HepG2 (cell line): ENCODE results near the gene TLR5.

- RRBS, 2 experiments: no CpG with 5 or more reads among the region's 4 CpGs
CAGE:
- cytosol, long polyA minus RNA: no peak
- cytosol, long polyA plus RNA: no peak
- long polyA plus RNA: no peak
- nucleus, long polyA minus RNA: no peak
- nucleus, long polyA plus RNA: no peak
Observed at GRCh38 chr1:221543495-221543890, 198.4 kb downstream of the DUSP10 start.

- RRBS, 2 experiments: no CpG with 5 or more reads among the region's 4 CpGs
CAGE:
- cytosol, long polyA minus RNA: no peak
- cytosol, long polyA plus RNA: no peak
- long polyA plus RNA: no peak
- nucleus, long polyA minus RNA: no peak
- nucleus, long polyA plus RNA: no peak
Observed at GRCh38 chr1:221621146-221621650, 120.7 kb downstream of the DUSP10 start.

GRCh38 chr1:221793272-221794081, 51.6 kb upstream of the DUSP10 start:
- RRBS, 2 experiments: no CpG with 5 or more reads among the region's 4 CpGs
CAGE:
- cytosol, long polyA minus RNA: no peak
- cytosol, long polyA plus RNA: no peak
- long polyA plus RNA: no peak
- nucleus, long polyA minus RNA: no peak
- nucleus, long polyA plus RNA: no peak

DNA sequence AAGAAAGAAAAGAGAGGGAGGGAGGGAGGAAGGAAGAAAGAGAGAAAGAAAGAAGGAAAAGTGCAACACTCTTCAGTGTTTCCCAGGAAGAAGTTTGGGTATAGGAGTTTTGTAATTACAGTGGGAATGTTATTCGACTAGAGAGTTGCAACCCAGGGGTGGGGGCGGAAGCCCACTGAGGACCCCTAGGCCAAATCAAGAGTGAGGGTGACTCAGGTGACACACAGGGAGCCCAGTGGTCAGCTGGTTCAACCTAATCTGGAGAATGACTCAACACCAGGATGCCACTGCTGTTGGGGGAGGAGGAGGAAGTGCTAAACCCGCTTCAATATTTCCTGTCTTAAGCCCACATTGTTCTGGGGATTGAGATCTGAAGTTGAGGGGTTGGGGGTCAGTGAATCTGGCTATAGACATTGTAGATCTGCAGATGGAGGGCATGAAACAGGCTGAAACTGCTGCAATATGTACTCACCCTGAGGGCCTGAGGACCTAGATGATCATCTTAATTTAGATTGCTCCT, 84.9 kb upstream of the DUSP10 start:
- RRBS, 2 experiments: no CpG with 5 or more reads among the region's 3 CpGs
CAGE:
- cytosol, long polyA minus RNA: no peak
- cytosol, long polyA plus RNA: no peak
- long polyA plus RNA: no peak
- nucleus, long polyA minus RNA: no peak
- nucleus, long polyA plus RNA: no peak

- RRBS, 2 experiments: no CpG with 5 or more reads among the region's 5 CpGs
CAGE:
- cytosol, long polyA minus RNA: no peak
- cytosol, long polyA plus RNA: no peak
- long polyA plus RNA: no peak
- nucleus, long polyA minus RNA: no peak
- nucleus, long polyA plus RNA: no peak
Observed at GRCh38 chr1:222071137-222071649, 329.3 kb upstream of the DUSP10 start.

DNA sequence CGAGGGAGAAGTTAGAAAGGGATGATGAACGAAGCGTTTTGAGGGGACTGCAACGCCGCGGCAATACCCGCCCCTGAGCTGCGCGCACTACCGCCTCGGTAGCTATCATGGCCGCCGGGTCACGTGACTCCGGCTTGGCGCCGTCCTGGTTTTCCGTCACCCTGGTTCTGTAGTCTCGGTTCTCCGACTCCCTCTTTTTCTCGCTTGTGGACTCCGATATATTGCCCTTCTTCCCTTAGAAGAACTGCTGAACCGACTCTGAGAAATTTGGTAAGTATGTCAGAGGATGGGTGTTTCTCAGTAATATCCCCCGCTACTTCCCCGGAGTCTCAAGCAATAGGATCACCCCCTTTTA, 286 bp downstream of the BROX start:
- RRBS, 2 experiments: no CpG with 5 or more reads among the region's 25 CpGs
CAGE:
- cytosol, long polyA minus RNA: start-site peak on the plus strand centred at position 148 of the sequence, 23 bp wide, 30 reads
- cytosol, long polyA plus RNA: start-site peak on the plus strand centred at position 157 of the sequence, 44 bp wide, 130 and 223 reads in 2 replicates
- long polyA plus RNA: start-site peak on the plus strand centred at position 165 of the sequence, 34 bp wide, 189 and 62 reads in 2 replicates
- nucleus, long polyA minus RNA: no peak
- nucleus, long polyA plus RNA: start-site peak on the plus strand centred at position 164 of the sequence, 58 bp wide, 112 and 261 reads in 2 replicates

GRCh38 chr1:222843936-222844498, 29.2 kb downstream of the DISP1 start:
- RRBS, 2 experiments: no CpG with 5 or more reads among the region's 4 CpGs
CAGE:
- cytosol, long polyA minus RNA: no peak
- cytosol, long polyA plus RNA: no peak
- long polyA plus RNA: no peak
- nucleus, long polyA minus RNA: no peak
- nucleus, long polyA plus RNA: no peak

GRCh38 chr1:223031404-223032134, 111.5 kb downstream of the TLR5 start:
- RRBS, 2 experiments: no CpG with 5 or more reads among the region's 12 CpGs
CAGE:
- cytosol, long polyA minus RNA: no peak
- cytosol, long polyA plus RNA: no peak
- long polyA plus RNA: no peak
- nucleus, long polyA minus RNA: no peak
- nucleus, long polyA plus RNA: no peak

DNA sequence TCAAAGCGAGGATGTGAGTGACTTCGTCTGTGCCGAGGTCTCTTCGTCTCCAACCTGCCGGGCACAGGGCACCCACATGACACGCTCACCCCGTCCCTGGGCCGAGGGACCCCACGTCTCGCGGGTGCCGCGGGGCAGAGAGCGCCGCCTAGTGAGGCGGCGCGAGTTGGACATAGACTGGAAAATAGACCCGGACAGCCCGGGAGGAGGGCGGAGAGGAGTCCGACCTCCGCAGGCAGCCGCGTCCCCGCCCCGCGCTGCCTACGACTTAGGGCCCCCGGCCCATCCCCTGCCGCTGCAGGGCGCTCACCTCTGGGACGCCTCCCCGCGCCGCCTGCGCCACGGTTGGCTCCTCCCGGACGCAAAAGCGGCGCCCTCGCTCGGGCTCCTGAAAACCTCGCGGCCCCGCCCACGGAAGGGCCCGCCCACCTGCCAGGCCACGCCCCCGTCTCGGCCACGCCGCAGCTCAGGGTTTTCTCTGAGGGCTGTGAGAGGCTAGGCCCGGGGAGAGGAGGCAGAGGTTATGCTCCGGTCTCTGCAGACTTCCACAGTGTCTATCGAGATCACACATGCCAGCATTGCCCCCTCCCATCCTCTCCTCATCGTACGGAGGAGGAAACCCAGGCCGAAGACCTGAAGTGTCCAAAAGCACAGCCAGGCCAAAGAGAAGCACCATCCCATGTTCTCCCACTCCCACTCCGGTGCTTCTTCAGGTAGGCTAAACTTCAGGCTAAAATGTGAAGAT, at the start of gene TLR5:
TLR5 (minus strand) TSS at position 363 of the 745 bp plus-strand sequence.
- RRBS, 2 experiments: 37 to 45% methylated on average over 17 of the region's 61 CpGs
CAGE:
- cytosol, long polyA minus RNA: no peak
- cytosol, long polyA plus RNA: no peak
- long polyA plus RNA: no peak
- nucleus, long polyA minus RNA: no peak
- nucleus, long polyA plus RNA: no peak

DNA sequence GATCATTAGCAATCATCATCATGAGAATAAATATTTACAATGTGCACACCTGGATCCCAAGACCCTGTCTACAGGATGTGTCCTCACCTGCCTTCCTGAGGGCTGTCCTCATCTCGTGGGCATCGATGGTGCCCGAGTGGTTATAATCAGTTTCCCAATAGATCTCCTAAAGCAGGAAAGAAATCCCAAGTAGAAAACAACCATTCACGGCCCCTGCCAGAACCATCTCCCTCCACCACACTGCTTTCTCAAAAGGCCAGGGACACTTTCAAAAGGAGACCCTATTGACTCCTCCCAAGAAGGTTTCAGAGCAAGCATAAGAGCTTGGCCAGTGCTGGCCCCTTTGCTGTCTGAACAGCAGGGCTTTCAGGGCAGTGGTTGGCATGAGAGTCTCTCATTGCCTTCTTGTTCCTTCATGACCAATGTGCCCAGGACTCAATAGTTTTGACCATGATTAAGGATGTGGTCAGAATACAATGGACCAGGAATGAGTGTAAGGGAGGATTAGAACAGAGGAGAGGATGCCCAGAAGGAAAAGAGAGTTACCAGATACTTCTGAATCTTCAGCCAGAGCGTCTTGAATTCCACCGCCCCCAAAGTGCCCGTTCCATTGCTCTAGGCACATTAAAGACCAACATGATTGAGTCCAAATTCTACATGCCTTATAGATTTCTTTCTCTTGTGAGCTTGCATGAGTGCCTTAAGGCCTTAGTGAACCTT, 120.7 kb downstream of the CAPN8 start:
- RRBS, 2 experiments: no CpG with 5 or more reads among the region's 7 CpGs
CAGE:
- cytosol, long polyA minus RNA: no peak
- cytosol, long polyA plus RNA: no peak
- long polyA plus RNA: no peak
- nucleus, long polyA minus RNA: no peak
- nucleus, long polyA plus RNA: no peak

DNA sequence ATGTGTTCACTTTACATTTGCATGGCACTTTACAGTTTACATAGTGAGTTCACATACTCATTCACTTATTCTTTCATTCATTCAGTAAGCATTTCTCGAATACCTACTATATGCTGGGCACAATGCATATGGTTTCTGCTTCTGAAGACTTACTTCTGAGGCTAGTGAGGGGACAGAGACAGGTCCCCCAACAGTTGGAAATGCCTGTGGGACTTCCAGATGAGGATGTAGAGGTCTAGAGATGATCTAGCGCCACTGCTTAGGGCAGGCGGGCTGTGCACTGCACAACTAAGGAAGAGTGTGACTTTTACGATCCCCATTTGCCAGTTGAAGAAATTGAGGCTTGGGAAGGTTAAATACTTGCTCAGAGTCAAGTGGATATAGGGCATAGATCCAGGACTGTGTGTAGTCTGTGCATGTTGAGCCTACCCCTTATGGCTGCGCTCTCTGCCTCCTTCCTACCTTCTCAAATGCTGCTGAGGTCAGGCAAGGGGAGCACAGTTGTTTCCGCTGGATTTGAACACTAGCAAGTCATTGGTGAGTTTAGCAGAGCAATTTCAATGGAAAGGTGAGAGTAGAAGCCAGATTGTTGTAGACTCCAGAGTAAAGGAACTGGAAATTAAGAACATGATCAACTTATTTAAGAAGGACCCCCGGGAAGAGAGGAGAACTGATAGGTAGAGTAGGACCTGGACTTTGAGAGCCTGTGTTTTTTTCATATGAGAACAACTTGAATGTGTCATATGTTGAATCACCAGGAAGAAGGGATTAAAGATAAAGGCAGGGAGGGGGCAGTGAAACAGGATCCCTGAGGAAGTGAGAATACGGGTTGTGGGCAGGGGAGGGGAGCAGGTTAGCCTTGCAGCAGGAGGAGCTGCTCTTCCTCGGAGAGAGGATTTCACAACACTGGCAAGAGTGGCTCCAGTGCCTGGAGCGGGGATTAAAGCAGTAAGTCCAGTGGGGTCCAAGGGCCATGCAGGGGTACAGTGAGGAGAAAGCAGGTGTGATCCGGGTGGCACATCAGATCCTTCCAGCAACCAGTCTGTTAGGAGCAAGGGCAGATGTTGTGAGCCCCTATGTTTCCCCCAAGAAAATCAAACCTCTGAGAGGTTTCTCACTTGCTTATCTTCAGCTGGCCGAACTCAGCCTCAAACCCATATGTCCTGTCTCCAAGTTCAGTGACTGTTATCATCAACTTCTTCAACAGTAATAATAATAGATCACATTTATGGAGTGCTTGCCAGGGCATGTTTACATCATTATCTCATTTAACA, 2.8 kb downstream of the CAPN2 start:
- RRBS, 2 experiments: no CpG with 5 or more reads among the region's 12 CpGs
CAGE:
- cytosol, long polyA minus RNA: no peak
- cytosol, long polyA plus RNA: no peak
- long polyA plus RNA: no peak
- nucleus, long polyA minus RNA: no peak
- nucleus, long polyA plus RNA: no peak

- RRBS, 2 experiments: no CpG with 5 or more reads among the region's 15 CpGs
CAGE:
- cytosol, long polyA minus RNA: start-site peak on the minus strand at chr1:223798487-223798504, 6 reads
- cytosol, long polyA plus RNA: no peak
- long polyA plus RNA: no peak
- nucleus, long polyA minus RNA: no peak
- nucleus, long polyA plus RNA: no peak
Observed at GRCh38 chr1:223798110-223798812, 47.5 kb downstream of the TP53BP2 start.

- RRBS, 2 experiments: no CpG with 5 or more reads among the region's 13 CpGs
CAGE:
- cytosol, long polyA minus RNA: no peak
- cytosol, long polyA plus RNA: no peak
- long polyA plus RNA: no peak
- nucleus, long polyA minus RNA: no peak
- nucleus, long polyA plus RNA: no peak
Observed at GRCh38 chr1:223887777-223888684, 42.3 kb upstream of the TP53BP2 start.

- RRBS, 2 experiments: no CpG with 5 or more reads among the region's 23 CpGs
CAGE:
- cytosol, long polyA minus RNA: no peak
- cytosol, long polyA plus RNA: no peak
- long polyA plus RNA: no peak
- nucleus, long polyA minus RNA: no peak
- nucleus, long polyA plus RNA: no peak
Observed at GRCh38 chr1:224330272-224330769, 349 bp upstream of the NVL start.

- RRBS, 2 experiments: no CpG with 5 or more reads among the region's 3 CpGs
CAGE:
- cytosol, long polyA minus RNA: no peak
- cytosol, long polyA plus RNA: no peak
- long polyA plus RNA: no peak
- nucleus, long polyA minus RNA: no peak
- nucleus, long polyA plus RNA: no peak
Observed at GRCh38 chr1:224388593-224389193, 32.0 kb downstream of the CNIH4 start.

- RRBS, 2 experiments: no CpG with 5 or more reads among the region's 5 CpGs
CAGE:
- cytosol, long polyA minus RNA: no peak
- cytosol, long polyA plus RNA: no peak
- long polyA plus RNA: no peak
- nucleus, long polyA minus RNA: no peak
- nucleus, long polyA plus RNA: no peak
Observed at GRCh38 chr1:224389809-224390491, 33.3 kb downstream of the CNIH4 start.

GRCh38 chr1:224398048-224398652, 36.4 kb downstream of the WDR26 start:
- RRBS, 2 experiments: no CpG with 5 or more reads among the region's 2 CpGs
CAGE:
- cytosol, long polyA minus RNA: no peak
- cytosol, long polyA plus RNA: no peak
- long polyA plus RNA: no peak
- nucleus, long polyA minus RNA: no peak
- nucleus, long polyA plus RNA: no peak

- RRBS, 2 experiments: no CpG with 5 or more reads among the region's 6 CpGs
CAGE:
- cytosol, long polyA minus RNA: no peak
- cytosol, long polyA plus RNA: no peak
- long polyA plus RNA: no peak
- nucleus, long polyA minus RNA: no peak
- nucleus, long polyA plus RNA: no peak
Observed at GRCh38 chr1:224450073-224450642, 15.6 kb upstream of the WDR26 start.

GRCh38 chr1:224509810-224510271, 75.2 kb upstream of the WDR26 start:
- RRBS, 2 experiments: no CpG with 5 or more reads among the region's 9 CpGs
CAGE:
- cytosol, long polyA minus RNA: no peak
- cytosol, long polyA plus RNA: no peak
- long polyA plus RNA: no peak
- nucleus, long polyA minus RNA: no peak
- nucleus, long polyA plus RNA: no peak

- RRBS, 2 experiments: no CpG with 5 or more reads among the region's 9 CpGs
CAGE:
- cytosol, long polyA minus RNA: no peak
- cytosol, long polyA plus RNA: no peak
- long polyA plus RNA: no peak
- nucleus, long polyA minus RNA: no peak
- nucleus, long polyA plus RNA: no peak
Observed at GRCh38 chr1:224733203-224733830, 117.2 kb downstream of the CNIH3 start.